Brain (tissue), 1 donor: ENCODE results near the genes RPEL1 and PDCD11.

DNA sequence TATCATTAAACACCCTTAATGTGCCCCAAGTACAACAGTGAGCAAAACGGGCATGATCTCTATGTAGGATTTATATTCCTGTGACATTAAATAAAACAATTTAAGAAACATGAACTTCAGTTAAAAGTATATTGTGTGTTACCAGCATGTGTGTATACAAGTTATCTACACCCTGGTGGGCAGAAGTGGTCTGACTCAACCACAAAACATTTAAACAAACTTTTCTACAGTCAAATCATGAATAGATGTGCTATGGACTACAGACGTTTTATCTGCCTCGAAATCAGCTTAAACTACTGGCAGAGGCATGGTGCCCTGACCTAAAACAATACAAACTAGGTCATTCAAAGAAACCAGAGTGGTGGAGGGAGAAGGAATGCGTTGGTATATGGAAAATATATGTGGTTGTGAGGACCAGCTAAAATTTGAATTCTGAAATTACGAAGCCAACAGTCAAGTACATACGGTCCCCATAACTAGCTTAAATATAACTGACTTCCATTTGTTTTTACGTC is 3.6 kb downstream of the ARL3 start:
- RRBS = no CpG with 5 or more reads among the region's 7 CpGs

DNA sequence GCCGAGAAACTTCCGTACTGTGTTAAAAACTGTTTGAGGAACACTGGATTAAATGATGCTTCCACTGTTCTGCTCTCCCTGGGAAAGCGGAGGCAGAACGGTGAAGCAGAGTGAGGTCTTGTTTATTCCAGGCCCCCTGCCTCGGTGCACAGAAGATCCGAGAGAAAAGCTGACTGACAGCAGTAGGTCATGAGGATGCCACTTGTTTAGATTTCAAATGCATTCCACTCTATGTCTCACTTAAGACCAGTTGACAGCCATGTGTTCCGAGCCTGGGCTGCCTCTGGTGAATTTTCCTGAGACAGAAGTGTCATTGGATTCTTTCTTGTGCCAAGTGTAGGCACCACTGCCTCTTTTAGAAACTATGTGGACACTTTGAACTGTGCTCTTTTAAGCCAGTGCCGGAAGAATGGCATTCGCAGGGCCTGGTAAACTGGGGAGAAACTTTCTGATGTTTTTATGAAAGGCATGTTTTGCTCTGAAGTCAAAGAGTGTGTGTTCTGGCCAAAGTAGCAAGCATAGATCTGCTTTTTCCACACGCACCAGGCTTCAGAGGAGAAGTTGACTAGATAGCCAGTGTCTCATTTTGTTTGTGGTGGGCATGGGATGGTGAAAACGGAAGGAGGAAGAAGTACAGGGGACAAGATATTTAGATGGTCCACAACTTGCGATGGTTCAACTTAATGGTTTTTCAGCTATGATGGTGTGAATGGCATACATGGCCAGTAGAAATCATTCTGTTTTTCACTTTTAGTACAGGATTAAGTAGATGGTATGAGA is 41.7 kb downstream of the CYP17A1 start:
- RRBS = no CpG with 5 or more reads among the region's 12 CpGs

DNA sequence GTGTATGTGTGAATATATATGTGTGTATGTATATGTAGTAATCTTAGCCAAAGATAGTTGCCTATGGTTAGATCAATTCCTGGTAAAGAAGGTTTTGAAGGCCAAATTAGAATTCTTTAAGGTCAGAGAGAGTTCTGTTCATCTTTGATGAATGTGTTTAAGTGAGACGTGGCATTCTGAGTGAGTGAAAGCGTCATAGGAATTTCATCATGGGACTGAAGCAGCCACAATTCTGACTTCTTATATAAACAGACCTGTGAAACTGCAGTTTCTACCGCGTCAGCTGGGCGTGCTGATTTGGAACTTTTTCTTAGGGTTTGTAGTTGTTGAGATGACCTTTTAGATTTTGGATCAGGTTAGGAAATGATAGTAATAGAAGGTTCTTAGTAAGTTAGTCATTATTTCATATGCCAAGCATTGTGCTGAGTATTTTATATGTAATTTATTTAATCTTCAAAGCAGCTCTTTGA is 103.8 kb downstream of the CNNM2 start:
- RRBS = no CpG with 5 or more reads among the region's 5 CpGs

GRCh38 chr10:103082378-103083021 is 110.6 kb downstream of the NT5C2 start:
- RRBS = no CpG with 5 or more reads among the region's 4 CpGs

- RRBS = no CpG with 5 or more reads among the region's 5 CpGs
Measured at GRCh38 chr10:103090399-103090992, 102.6 kb downstream of the NT5C2 start.

GRCh38 chr10:103204680-103205310 is 11.7 kb upstream of the NT5C2 start:
- RRBS = no CpG with 5 or more reads among the region's 4 CpGs

DNA sequence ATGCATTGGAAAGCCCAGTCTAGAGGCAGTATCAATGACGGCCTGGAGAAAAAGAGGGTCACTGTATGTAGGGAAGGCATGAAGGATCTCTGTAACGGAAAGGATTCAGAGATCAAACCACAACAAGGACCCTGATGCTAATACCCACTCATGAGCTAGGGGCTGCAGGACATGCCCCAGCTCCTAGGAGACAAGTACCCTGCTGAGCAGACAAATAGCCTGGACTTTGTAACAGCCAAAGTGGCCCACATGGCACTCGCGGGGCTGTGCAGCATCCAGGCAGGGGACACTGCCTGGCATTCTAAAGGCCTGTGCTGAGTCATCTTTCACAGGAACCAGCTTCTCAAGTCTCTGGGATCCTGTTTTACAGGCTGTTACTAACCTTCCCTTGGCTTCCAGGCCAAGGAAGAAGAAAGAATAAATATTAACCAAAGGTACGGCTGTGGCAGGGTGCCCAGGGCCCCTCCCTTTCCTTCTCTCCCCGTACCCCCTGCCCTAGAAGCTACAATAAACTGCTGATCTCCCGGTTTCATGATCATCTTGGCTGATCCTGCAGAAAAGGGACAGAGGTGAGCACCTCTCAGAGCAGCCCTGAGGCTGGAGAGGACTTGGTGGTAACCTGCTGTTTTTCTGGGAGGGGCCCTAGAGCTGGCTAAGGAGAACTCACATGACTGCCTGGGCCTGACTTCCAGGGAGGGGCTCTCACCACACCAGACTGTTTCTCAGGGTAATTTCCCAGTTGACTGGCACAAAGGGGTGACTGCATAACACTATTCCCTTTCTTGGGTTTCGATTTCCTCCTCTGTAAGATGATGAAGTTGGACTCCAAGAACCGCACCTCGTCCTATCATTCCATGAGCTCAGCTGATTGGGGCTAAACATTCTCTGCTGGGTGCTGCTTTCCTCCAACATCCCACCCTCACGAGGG is 4.2 kb upstream of the RPEL1 start:
- RRBS = no CpG with 5 or more reads among the region's 11 CpGs

- RRBS = no CpG with 5 or more reads among the region's 12 CpGs
Measured at GRCh38 chr10:103245630-103246088, at the start of gene RPEL1. Gene RPEL1, plus strand, starts transcription at chr10:103245887.

DNA sequence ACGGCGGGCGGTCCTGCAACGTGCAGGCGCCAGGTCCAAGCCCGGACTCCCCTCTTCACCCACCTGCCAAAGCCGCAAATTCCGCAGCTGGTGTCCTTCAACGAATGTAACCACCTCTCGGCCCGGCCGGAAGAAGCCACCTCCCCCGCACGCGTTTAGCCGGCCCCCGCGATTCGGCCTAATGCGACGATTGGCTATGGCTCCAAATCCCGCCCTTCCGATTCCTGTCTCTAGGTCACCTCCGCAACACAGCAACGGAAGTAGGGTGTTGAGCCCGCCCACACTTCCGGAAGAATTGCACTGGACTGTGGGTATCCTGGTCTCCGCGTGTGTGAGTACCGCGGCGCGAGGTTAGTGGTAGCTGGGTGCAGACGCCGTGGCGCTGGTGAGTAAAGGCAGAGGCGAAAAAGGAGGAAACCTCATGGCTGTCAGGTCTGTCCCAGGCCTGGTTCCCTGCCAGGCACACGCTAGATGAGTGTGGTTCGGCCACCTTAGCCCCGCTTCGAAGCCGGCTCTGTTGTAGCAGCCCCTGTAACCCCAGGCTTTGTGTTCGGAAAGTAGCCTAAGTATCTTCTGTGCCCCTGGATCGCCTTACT is at the start of gene PDCD11:
PDCD11 (plus strand) TSS at position 281 of the 596 bp plus-strand sequence.
- RRBS = 2% methylated on average over 5 of the region's 44 CpGs

DNA sequence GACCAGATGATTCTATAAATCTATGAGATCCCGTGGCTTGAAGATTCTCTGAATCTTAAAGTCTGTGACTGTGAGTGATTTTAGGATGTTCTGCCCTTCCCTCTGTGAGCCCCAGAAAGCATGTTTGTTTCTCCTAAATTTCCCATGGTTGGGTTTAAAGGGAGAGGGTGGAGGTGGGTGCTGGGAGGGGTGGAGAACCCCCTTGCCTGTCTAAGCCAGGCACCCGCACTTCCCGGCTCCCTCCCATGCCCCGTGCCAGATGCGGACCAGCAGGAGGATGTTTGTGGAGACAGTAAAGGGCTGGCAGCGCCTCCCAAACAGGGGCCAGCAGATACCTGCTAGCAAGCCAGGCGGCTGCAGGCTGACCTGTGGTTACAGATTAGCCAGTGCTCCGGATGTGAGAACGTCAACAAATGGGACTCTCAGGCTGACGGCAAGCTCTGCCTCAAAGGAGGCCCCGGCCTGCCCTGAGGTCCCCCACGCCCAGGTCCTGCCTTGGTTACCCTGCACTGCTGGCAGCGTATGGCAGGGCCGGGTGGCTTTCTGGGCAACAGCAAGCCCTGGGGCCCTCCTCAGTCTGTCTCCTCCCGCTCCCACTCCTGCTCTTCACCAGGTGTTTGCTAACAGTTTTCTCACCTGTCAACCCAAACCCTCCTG is 85.2 kb downstream of the NEURL1 start:
- RRBS = 63% methylated on average over 7 of the region's 15 CpGs

DNA sequence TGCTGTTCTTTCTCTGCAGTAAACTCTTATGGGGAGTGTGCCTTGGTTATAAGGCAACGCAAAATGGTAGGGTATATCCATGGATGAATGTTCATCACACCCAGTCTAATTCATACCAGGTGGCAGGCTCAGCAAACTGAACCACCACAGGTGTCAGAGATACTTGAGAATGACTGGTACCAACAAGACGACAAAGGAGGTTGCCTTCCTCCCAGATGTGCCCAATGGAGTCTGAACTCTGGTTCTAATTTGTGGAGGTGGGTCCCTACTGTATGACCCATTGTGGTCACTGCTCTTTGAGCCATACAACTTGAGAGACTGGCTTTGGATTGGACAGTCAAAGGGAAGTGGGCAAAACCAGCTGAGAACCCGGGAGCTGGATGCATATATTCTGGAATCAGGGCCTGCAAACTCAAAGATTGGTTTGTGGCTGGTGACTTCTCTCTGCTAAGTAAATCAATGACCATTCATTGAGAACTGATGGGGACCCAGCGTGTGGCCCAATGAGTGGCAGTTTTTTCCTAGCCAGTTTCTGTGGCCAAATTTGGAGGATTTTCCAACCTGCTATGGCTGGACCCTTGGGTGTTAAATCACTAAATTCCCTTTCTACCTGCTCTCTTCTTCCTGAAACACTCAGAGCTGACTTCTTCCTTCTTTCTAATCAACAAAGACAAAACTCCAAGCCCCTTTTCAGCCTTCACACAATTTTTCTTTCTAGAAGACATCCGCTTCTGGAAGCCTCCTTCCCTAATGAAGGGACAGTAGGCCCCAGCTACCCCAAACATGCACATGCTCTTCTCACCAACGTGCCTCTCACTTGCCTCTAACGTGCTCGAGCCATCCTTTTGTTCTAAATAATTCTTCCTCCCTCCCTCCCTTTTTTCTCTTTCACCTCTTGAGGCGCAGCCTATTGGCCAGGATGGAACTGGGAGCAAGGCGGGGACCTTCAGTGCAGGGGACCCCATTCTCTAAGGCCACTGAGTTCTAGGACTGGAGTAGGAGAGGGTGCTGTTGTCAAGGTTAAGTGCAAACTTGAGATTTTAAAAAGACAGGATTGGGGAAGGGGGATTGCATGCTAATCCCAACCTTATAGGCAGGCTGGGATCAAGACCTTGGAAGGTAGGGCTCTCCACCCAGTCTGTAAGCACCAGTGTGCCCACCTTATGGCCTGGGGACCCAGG is 101.6 kb downstream of the NEURL1 start:
- RRBS = no CpG with 5 or more reads among the region's 10 CpGs

- RRBS = 65% methylated on average over 3 of the region's 10 CpGs
Measured at GRCh38 chr10:103596799-103597516, 103.5 kb downstream of the NEURL1 start.

DNA sequence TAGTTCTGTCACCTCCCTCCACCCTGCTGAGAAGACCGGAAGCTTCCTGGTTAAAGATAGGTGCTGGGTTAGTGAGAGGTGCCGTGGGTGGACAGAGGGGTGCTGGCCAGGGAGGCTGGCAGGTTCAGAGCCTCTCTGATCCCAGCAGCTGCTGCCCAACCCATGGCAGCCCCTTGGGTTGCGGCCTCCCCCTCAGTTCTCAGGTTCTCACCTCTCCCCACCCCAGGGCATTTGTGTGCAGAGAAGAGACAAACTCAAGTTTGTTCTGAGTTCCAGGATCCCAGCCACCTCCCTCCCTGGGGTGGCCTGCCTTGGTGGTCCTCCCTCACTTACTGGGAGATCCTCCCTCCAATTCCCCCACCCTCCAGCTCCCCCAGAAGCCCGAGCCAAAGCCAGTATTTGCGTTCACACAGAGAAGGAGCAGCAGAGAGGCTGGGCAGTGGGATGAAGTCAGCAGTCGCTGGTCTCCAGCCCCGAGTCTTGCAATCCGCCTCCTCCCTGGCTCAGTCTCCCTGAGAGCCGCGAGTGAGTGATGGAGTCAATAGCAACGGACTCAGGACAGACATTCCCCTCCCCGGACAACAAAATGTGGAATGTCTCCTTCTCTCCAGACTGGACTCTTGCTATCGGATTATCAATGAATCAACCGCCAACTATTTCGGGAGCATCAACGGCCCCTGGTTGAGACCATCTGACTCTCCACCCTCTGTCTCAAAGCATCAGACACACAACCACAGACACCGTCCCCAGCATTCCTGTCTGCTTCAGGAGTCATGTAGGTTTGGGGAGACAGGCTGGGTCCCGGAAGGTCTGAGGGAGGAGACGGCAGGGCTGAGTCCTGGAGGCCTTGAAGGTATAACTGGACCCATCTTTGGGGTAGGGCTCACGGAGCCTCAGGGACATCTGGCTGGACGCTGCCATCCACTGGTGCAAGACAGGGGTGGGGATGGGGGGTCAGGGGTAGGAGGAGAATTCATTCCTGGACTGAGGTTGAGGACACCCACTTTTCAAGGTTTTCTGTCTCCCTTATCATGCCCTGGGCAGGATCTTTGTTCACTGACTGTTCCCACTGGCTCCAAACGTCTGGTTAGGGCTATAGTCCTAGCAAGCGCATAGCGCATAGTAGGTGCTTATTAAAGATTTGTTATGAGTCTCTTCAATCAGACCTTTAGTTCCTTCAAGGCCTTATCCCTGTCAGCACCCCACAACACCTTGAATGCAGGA is 178.4 kb downstream of the SH3PXD2A start:
- RRBS = no CpG with 5 or more reads among the region's 24 CpGs

- RRBS = 9% methylated on average over 2 of the region's 18 CpGs
Measured at GRCh38 chr10:103739307-103740080, 115.9 kb downstream of the SH3PXD2A start.

GRCh38 chr10:103776670-103777377 is 78.6 kb downstream of the SH3PXD2A start:
- RRBS = no CpG with 5 or more reads among the region's 8 CpGs

DNA sequence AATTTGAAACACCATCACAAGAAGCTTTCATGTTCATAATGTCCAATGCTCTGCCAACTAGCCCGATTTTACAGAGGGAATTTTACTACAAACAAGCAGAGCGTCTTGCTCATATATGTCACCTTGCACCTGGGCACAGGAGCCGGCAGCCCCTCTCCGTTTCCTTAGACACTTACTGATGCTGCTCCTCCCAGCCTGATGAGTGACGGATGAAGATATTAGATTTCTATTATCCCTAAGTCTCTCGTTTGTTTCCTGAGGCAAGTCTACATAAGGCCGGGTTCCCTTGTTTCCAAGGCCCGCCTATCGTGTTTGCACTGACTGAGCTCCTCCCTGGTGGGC is 18.6 kb downstream of the SH3PXD2A start:
- RRBS = no CpG with 5 or more reads among the region's 9 CpGs

DNA sequence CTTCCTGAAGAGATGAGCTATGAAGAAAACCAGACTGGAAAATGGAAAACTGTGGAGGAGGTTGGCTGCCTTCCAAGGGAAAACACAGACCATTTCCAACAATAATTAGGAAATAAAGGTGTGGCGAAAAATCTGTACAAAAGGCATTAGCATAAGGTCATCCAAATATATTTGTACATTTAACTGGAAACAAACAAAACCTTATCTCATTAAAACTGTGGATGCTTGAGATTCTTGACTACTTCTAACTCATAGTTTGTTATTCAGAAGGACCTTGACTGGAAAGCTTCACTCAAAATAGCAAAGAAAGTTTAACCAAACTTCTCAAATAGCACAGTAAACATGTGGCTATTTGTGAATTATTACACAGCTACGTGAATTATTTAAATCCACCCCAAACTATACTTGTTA is 1.6 kb downstream of the STN1 start:
- RRBS = no CpG with 5 or more reads among the region's 2 CpGs

DNA sequence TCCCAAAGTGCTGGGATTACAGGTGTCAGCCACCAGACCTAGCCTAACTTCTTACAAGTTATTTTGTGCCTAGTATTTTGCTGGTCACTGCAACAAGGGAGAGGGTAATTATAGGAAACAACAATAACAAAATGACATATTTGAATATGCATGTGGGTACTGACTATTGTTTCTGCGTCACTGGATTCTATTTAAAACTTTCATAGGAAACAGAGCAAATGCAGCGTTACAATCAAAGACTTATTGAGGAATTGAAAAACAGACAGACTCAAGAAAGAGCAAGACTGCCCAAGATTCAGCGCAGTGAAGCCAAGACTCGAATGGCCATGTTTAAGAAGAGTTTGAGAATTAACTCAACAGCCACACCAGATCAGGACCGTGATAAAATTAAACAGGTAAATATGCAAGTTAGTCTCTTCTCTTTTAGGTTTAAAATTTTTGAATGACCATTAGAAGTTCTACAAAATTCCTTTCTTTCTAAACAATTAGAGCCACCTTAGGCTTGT is 52.6 kb downstream of the SLK start:
- RRBS = no CpG with 5 or more reads among the region's 5 CpGs